T47D (cell line): ENCODE data around the genes FLT1 and UBL3.

DNA sequence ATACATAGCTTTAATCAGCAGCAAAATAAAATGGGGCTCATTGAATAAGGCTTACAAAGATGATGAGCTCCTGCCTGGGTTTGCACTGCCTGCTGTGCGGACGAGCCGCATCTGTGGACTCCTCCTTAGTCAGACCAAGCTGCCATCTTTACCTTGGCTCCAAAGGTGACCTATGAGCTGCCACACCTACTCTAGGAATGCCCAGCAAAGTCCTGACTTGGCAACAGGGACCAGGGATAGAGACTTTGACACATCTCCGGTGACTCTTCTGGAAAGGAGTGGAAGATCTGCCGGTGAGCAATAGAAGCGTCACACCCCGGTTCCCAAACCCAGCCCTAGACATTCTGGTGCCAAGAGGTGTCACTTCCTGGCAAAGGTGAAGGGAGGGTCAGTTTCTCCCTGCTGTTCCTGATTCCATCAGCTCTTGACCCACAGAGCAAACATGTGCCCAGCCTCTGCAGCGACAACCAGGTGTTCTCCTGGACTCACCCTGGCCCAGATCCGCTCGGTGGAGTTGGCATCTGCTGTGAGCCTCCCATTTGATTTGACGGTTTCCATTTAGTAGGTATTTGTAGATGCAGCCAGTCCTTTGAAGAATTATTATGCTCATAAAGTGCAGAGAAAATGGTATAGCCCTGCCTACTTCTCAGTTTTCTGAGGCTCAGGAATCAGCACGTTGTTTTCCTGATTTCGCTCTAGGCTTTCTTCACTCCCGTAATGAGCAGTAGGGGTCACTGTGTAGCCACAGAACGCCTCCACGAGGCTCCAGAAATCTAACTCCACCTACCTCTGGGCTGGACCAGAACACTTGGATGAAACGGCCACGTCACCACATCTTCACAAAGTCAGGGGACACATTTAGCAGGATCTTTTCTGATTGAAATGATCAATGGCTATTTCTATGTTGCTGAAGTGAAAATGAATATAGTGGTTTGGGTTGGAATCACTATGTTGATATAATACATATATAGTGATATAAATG lies 50.0 kb upstream of the GTF3A start:
- RRBS, result no CpG with 5 or more reads among the region's 18 CpGs

DNA sequence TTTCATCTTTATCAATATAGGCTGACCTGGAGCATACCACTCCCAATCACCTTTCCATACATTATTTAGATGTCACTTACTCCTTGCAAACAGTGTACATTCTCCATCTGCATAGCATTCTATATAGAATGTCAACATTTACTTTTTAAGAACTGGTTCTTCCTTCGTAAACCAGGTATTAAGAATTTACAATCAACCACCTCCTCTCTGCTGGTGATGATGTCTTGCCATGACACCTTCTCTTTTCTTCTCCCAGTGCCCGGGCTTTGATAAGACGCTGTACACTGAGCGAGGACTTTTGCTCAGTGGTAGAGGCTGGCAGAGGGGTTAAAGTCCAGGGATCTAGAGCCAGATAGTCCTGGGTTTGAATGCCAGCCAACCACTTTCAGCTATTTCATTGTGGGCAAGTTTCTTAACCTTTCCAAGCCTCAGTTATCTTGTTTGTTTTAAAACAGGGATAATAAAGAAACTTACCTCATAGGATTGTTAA lies 71.1 kb downstream of the LNX2 start:
- RRBS, result no CpG with 5 or more reads among the region's 4 CpGs

DNA sequence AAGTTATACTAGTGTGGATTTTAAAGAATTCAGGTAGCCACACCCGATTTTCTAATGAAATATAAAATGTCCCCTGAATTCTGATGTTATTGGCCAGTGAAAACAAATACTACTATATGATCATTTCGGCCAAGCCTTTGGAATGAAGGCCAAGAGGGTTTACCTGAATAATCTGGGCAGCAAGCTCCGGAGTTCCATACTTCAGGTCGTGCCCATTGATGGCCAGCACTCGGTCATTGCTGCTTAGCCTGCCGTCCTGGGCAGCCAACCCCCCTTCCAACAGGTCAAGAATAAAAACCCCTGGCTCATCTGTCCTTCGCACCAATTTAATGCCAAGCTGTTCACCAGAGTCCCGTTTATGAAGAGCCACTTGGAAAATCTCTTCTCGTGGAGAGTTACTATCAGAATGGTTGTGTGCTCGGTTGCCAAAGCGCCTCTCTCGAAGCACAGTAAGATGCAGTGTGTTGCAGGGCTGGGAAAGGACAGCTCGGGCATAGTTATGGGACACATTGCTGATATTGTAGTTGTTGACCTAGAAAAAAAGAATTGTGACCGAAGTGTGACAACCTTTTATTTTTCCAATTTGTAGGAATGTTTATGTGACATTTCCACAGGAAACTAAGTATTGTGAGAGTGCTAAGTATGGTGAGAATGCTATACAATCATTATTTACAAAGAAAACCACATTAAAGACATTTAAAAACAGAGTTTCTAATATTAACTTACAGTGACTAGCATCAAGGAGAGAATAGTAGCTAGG lies 57.9 kb downstream of the LNX2 start:
- RRBS, result no CpG with 5 or more reads among the region's 14 CpGs

DNA sequence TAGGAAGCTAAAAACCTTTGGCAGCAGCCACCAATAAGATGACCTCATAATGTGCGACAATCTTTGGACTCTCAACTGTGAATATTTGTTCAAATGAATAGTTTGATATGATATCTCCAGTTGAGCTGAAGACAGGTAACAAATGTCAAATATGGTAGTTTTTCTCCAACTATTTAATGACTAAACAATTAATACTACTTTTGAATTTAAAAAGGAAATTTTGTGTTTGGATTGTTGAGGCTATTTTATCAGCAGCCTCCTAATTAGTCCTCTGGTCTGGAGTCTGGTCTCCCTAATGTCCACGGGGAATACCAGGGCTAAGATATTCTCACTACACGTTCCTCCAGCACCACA lies 51.0 kb upstream of the PDX1 start:
- RRBS, result no CpG with 5 or more reads among the region's 3 CpGs

GRCh38 chr13:28136714-28137486 lies 1.4 kb upstream of the PAN3 start:
- RRBS, result no CpG with 5 or more reads among the region's 10 CpGs

DNA sequence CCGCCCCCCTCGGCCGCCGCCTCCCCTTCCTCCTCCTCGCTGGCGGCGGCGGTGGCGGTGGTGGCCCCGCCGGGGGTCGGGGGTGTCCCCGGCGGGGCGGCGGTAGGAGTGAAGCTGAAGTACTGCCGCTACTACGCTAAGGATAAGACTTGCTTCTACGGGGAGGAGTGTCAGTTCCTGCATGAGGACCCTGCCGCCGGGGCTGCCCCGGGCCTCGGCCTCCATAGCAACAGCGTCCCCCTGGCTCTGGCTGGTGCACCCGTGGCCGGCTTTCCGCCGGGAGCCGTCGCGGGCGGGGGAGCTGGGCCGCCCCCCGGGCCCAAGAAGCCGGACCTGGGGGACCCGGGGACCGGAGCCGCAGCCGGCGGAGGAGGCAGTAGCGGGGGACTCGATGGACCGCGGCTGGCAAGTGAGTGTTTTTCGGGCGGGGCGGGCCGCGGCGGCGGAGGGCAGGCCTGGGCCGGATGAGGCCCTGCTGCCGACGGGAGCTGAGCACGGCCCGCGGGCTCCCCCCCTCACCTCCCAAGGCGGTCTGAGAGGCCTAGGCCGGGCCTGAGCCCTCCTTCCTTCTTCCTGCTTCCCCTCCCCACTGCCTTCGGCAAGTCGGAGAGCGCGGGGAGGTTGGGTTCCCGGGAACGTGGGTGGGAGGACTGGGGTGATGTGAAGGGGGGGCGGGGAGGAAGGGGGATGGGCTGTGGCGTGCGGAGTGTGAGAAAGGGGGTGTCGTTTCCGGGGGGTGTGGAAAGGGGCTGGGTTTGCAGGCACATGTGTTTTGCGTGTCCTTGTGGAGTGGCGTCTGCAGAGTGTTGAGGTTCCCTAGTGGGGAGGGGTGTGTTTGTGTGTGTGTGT lies 558 bp downstream of the PAN3 start:
- RRBS, result 2% methylated on average over 43 of the region's 72 CpGs

DNA sequence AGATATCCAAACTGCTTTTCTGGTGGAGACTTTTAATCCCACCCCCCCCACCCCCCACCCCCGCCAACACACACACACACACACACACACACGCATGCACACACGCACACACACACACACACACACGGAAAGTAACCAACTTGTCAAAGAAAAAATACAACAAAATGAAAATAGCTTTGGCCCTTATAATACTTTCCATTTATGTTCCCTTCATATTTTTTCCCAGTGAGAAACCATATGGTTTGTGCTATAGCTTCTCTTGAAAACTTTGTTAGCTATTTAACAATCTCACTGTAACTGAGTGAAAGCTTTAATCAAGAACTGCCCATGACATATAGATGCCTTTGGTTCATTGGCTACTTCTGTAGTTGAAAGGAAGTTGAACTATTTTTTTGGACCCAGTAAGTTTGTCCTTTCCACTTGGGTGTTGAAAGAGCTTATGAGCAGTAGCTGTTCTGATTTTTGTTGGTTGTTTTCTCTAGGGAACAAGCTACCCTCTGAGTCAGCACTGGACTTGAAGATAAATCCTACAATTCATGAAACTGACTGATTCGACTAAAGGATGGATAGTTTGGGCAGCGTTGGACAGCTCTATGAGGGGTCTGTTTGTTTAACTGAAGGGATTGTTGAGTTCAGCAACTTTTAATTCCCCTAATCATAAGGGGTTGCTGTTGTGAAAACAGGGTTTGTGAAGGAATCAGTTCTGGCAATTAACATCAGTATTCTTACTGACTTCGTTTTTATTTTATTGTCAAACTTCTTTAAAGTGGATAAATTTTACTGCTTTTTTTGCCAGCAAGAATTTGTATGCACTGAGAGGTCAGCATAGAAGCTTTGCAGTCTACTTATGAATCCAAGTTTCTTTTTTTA lies 101.0 kb downstream of the PAN3 start:
- RRBS, result no CpG with 5 or more reads among the region's 7 CpGs

DNA sequence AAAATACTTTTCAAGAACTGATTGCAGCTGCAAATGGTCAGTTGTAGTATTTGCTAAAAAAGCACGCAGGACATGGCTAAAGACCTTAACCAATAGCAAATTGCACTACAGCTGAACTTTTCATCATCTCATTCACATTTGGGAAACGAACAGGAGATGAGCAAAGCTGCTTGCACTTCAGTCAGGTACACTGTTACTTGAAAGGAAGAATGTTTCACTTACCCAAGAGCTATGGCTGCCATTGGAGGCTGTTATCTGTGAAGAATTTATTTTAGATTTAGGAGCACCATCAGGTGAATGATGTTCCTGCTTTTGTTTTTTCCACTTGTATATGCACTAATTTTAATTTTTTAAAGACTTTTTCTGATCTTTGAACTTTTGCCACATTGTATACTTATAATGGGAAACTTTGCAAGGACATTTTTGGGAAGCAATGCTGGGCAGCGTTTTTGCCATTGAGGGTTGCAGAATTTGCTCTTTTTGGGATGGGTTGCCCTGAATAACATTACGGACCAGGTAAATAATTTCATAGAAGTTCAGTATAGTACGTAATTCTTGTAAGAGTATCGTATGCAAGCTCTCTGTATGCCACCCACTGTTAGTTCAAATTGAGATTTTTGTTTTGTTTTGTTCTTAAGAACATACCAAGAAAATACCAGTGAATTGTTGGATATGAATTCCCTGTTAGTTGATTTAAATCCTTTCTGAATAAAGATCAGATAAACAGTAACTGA lies 154.3 kb downstream of the PAN3 start:
- RRBS, result no CpG with 5 or more reads among the region's 6 CpGs

DNA sequence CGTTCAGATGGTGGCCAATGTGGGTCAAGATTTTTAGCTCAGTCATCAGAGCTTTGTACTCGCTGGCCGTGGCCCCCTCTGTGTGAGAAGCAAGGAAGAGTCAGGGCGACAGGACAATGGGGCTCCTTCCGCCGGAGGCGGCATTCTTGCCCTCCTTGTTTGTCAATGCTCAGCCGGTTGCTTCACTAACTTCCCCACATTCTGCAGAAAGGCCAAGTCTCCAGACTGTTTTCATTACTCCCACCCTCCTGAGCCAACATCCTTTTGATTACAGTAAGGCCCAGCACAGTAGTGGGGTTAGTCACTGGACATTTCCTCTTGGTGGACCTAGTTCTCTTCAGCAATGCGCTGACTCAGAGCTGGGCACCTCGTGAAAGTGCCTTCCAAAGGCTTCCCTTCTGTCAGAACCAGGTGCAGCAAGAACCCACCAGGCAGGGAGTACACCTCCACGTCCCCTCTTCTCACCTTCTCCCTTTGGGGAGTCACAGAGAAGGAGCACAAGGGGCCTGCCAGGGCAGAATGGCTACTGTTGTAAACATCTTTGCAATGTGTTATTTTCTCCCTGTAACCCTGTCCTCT lies 165.2 kb downstream of the FLT1 start:
- RRBS, result no CpG with 5 or more reads among the region's 11 CpGs

GRCh38 chr13:28494254-28494683 lies 659 bp downstream of the FLT1 start:
- RRBS, result 28% methylated on average over 12 of the region's 34 CpGs

- RRBS, result 2% methylated on average over 58 of the region's 112 CpGs
These were observed at the start of gene FLT1 for GRCh38 chr13:28494684-28495723. TSS of gene FLT1 (minus strand) at chr13:28495128.

GRCh38 chr13:28501546-28501995 lies 6.6 kb upstream of the FLT1 start:
- RRBS, result no CpG with 5 or more reads among the region's 6 CpGs

- RRBS, result no CpG with 5 or more reads among the region's 22 CpGs
These were observed 115.5 kb downstream of the SLC7A1 start for GRCh38 chr13:29479899-29480471.

DNA sequence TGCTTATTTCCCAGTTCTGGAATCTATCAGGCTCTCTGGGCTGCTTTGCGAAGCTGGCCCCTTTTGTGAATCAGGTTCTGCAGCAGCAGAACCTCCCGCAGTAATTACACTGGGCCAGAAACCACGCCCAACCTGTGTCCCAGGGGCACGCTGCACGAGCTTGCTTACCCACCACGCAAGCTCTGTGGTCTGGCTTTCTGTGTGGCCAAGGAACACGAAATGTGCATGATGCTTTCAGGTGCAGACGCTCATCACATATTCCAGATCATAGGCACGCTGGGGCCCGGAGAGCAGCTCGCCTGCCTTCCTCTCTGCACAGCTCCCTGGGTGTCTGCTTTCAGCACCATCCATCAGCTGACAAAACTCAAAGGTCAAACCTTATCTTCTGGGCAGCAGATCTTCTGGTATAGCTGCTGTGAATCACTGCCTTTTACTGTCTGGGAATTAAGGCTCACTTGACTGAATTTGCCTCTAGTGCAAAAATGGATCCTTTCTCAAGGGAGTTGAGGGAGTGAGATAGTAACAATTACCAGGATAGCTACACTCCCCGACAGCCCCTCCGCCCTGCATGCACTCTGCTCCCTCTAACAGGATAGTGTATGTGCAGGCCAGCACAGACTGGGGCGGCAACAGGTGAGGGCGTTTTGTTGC lies 86.9 kb downstream of the SLC7A1 start:
- RRBS, result no CpG with 5 or more reads among the region's 15 CpGs

GRCh38 chr13:29548436-29549151 lies 46.9 kb downstream of the SLC7A1 start:
- RRBS, result no CpG with 5 or more reads among the region's 11 CpGs

DNA sequence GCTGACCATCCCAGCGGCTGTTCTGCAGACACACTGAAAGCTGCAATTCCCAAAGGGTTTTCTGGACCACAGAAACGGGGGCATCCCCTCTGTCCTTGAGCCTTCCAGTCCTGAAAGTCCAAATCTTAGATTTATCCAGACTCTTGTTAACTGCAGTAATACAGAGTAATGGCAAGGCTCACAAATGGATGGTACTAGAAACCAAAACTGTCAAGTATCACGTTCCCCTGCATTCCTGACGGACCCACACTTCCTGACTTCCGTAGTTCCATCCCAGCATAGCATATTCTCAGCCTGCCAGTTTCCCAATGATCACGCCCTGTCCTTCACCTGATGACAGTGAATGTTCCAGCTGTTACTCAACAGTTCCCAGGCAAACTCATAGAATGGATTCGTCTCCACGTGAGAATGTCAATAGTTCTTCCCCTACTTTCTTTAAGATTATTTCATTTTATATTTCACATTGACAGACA lies 33.6 kb downstream of the SLC7A1 start:
- RRBS, result no CpG with 5 or more reads among the region's 8 CpGs

DNA sequence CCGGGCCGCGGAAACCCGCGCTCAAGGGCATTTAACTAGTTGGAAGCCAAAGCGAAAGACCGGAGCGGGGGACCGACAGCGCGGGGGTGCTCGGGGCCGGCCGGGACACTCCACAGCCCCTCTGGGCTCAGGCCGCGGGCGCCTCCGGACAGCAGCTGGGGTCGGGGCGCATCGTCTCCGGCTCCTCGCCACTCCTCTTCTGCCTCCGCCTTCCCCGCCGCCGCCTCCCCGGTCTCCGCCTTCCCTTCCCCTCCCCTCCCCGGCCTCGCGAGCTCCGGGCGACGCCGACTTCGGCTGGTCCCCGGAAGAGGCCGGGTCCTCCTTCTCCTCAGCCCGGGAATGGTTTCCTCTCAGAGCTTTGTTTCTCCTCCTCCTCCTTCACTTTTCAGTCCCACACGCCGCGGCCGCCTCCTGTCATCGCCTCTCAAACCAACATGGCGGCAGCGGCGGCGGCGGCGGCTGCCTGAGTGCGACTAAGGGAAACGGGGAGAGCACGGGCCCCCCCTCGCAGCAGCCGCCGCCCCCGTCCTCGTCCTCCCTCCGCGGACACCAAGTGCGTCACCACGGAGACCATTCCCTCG lies at the start of gene UBL3:
UBL3 (minus strand) TSS at position 475 of the 581 bp plus-strand sequence.
- RRBS, result 2% methylated on average over 22 of the region's 64 CpGs

- RRBS, result no CpG with 5 or more reads among the region's 5 CpGs
These were observed 56.2 kb upstream of the UBL3 start for GRCh38 chr13:29906545-29907068.

GRCh38 chr13:29994803-29995414 lies 144.5 kb upstream of the UBL3 start:
- RRBS, result no CpG with 5 or more reads among the region's 9 CpGs